SEM (cell line): ENCODE data around the genes AMY2B, AMY1A and AMY1C.

DNA sequence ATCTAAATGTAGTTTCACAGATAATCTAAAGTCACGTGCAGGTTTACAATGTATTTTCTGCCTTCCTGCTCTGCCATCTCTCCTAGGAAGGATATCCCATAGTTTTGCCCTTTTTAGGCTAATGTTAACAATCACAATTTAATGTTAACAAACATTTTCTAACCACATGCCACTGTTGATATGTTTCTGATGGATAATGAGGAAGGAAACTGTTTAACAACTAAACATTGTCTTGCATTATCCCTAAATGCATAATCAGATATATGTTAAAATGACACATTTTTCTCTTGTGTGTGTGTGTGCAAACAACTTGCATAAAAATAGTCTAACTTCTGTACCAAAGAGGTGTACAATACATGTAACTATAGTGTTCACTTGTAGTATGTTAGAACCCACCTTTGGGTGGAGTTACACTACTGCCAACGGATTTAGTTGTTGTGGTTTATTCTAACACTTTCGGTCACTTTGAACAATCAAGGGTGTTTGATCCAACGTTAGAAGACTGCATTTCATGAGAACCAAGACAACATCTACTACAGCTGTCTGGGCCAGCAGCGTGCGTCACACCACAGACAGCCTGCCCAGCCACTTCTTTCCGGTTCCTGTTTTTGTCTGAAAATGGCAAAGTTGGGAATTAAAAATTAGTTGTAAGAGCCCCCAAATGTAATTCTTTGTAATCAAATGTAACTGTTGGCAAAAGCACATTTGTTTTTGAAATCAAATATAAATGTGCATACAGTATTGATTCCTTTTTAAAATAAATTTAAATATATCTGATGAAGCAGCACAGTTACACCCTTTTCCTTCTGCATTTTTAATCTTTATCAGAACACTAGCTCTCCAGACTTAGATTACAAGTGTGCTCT, 86.4 kb upstream of the DPH5 start:
- PRO-cap: no peak

DNA sequence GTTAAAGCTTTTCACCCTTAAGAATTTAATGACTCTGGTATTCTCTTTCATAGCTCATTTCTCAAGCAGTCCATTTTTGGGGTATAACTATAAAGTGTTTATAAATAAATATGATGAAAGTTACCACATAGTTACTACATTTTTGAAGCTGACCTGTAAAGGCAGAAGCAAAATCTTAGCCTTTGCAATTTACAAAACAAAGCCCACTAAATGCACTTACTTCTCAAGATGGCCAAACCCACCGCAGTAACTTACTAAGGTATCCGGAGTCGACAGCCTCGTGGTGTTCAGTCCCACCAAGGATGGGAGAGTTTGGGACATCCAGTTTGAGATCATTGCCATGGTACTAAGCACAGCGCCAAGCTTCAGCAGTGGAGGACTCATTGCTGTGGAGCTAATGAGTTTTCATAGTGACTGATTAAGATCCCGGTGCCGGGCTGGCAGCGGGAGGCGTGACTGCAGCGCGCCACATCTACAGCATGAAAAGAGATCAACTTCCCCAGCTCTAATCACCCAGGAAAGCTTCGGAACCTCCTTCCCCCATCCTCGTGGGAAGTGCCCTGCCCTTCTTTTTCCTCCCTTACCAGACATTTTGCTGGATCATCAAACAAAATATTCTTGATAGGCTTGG, 150.0 kb downstream of the OLFM3 start:
- PRO-cap: no peak

- PRO-cap: no peak
Observed at GRCh38 chr1:103571508-103571848, at the start of gene AMY2B. Gene AMY2B, plus strand, starts transcription at chr1:103571589.

GRCh38 chr1:103655499-103655932, at the start of gene AMY1A:
Gene AMY1A, plus strand, starts transcription at chr1:103655760.
- PRO-cap: no peak

GRCh38 chr1:103749715-103750003, at the start of gene AMY1C:
Gene AMY1C, plus strand, starts transcription at chr1:103749898.
- PRO-cap: no peak

DNA sequence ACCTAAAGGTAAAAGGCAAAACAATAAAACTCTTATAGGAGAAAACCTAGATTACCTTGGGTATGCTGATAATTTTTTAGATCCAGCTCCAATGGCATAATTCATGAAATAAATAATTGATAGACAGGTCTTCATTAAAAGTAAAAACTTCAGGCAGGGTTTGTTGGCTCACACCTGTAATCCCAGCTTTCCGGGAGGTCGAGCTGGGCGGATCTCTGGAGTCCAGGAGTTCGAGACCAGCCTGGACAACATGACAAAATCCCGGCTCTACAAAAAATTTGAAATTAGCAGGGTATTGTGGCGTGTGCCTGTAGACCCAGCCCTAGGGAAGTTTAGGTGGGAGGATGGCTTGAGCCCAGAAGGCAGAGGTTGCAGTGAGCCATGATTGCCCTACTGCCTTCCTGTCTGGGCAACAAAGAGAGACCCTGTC, 239.1 kb downstream of the AMY1C start:
- PRO-cap: no peak

DNA sequence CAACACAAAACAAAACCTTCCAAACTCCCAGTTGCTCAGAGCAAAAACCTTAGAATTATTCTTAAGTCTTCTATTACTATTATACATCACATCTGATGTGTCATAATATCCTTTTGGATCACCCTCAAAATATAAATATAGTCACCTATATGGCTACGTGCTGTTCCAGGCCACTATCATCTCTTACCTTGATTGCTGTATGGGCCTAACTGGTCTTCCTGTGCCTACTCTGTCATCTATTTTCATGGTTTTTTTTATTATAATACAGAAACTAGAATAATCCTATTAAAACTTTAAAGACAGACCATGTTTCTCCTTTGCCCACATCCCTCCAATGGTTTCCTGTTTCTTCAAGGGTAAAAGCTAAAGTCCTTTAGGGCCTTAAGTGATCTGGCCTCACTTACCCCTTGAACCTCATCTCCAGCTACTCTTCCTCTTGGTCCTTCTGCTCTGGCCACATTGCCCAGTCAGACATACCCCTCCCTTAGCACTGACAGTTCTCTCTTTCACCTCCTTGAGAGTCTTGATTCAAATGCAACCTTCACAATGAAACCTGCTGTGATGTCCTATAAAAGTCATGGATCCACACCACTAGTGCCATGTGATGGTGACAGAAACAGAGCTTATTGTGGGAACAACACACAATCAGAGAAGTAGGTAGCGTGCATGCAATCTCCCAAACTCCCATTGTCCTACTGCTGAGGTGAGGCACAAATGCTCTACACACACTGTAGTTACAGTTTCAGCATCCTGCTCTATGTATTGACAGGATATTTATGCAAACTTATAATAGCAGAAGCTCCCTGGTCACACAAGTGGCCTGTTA, 379.7 kb downstream of the VAV3 start:
- PRO-cap: no peak

DNA sequence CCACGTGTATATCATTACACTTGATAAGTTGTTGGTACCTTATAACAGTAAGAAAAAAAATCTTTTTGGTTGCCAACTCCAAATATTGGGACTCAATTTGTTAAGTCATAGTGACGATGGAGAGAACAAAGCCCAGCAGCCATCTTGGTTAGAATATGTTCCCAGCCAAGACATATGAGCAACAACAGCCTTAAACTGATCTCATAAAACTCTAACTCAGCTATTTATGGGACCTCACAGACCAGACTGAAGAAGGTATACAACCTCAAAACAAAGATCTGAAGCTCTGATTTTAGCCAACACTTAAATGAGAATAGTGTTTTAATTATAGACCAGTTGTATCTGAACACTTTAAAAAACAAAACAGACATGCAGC, 281.3 kb downstream of the VAV3 start:
- PRO-cap: no peak

DNA sequence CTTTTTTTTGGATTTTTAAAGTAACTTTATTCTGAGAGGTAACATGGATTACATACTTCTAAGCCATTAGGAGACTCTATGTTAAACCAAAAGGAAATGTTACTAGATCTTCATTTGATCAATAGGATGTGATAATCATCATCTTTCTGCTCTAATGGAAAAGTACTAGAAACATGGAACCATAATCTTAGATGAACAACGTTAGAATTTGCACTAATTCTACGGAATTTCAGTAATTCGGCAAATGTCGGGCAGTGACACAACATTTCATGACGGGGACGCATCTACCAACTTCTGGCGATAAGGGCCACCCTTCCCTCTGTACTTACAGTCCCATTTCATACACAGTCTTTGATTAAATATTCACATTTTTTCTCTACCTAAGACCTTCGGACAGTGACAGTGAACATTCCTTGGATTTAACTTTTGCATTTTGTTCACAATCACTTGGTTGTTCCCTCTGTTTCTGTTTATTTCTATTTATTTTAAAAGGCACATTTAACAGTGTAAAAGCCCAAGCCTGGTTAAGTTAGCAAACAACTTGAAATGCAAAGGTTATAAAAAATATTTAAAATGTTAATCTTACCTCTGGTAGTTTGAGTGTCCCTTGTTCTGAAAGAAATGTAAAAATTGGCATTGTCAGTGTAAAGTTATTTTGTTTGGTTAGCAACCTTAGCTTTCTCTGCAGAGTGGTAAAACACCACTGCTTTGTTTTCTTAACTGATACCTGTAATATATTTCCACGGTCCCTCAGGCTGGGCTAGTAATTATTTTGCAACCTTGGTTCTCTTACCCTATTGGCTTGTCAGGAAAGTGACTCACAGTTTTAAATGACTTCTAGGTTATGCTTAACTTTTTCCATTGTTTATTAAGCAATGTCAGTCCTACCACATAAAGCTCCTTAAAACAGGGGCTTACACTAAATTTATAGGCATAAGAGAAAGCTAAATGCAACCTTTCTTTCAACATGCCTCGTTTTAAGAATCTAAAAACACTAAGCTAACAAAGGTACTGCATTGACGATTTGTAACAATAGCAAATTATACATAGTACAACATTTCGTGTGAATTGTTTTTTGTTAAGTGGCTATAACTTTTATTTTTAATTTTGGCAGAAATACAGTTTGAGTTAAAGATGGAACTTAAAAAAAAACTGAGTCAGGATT, 276.8 kb downstream of the VAV3 start:
- PRO-cap: no peak

GRCh38 chr1:107877792-107878036, 87.3 kb downstream of the VAV3 start:
- PRO-cap: no peak

GRCh38 chr1:108570672-108571502, 11.0 kb downstream of the EEIG2 start:
- PRO-cap: no peak

GRCh38 chr1:108617566-108618288, 43.2 kb downstream of the HENMT1 start:
- PRO-cap: no peak

DNA sequence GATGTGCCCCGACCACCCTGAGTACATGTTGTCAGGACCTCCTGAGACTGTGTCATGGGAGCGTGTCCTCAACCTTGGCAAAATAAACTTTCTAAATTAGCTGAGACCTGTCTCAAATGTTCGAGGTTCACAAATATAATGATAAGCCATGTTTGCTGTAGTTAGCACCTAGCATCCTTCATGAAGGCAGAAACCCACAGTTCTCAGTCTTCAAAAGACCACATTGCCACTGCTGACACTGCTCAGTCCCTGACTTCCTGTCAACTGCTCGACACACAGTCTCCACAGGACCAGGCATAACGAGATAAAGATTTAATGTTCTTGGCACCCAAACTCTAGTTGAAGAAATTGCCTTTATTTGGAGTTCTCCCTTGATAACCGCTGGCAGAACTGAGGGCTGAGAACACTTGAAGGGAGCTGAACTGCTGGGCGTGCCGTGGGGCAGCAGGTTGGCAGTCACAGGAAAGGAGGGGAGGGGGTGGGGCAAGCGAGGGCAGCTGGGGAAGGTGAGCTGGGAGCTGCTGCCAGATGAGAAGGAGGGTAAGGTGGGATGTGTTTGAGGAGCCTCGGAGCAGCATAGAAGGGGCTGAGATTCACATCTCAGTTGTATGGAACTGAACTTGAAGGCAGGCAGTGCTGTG, 16.0 kb downstream of the HENMT1 start:
- PRO-cap: no peak

DNA sequence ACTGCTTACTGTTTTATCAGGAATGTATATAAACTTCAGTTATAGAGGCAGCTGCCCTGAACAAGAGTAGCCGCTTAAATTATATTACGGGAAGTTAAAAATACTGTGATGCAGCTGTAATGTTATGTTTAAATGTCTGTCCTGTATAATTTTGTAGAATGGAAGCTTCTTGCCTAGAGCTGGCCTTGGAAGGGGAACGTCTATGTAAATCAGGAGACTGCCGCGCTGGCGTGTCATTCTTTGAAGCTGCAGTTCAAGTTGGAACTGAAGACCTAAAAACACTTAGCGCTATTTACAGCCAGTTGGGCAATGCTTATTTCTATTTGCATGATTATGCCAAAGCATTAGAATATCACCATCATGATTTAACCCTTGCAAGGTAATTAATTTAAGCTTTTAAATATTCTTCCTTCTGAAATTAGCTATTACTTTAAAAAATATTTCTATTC, 19.9 kb downstream of the GPSM2 start:
- PRO-cap: no peak

DNA sequence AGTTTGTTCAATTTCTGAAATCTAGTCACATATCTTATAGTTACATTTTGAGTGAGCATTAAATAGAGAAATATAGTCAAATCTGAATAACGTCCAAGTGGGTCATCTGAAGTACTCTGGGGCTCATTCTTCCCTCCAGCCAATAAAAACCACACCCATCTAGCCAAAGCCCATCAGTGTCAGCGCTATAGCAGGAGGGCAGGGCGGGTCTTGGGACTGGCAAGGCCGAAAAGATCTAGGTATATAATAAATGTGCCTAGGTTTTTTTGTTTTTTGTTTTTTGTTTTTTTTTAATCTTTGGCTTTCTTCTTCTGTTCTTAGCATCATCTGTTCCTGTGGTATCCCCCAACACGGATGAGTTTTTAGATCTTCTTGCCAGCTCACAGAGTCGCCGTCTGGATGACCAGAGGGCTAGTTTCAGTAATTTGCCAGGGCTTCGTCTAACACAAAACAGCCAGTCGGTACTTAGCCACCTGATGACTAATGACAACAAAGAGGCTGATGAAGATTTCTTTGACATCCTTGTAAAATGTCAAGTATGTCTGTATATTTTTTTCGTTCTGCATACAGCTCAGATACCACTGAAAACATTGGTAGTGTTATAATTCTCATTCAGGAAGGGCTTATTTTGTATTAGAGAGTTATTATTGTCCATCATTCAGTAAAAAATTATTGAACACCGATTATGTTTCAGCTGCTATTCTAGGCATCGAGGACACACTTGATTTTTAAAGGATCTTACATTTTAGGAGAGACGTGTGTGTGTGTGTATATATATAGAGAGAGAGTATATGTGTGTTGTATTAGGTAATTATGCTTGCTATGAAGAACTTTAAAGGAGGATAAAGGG, 39.4 kb downstream of the CLCC1 start:
- PRO-cap: no peak

DNA sequence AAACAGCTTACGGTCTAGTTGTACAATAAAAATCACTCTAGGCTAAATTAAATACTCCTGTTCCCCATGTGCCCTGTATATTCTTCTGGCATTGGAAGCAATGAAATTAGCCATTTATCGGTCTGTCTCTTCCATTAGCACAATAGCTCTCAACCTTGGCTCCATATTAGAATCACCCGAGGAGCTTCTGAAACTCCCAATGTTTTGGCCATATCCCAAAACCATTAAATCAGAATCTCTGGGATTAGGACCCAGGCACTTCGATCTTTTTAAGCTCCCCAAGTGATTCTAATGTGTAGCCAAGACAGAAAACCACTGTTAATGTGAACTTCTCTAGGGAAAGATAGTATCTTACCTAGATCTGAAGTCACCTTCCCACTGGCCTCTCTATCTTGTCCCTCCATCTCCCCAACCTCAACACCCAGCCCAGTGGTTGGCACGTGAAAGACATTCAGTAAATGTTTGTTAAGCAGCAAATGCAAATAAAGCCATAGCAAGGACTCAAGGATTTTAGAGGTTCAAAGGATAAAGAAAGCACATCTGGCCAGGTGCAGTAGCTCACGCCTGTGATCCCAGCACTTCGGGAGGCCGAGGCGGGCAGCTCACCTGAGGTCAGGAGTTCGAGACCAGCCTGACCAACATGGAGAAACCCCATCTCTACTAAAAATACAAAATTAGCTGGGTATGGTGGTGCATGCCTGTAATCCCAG, 9.9 kb downstream of the CLCC1 start:
- PRO-cap: no peak

- PRO-cap: no peak
Observed at GRCh38 chr1:108953897-108954272, 9.4 kb downstream of the CLCC1 start.

GRCh38 chr1:108961270-108961549, 2.1 kb downstream of the CLCC1 start:
- PRO-cap: no peak

DNA sequence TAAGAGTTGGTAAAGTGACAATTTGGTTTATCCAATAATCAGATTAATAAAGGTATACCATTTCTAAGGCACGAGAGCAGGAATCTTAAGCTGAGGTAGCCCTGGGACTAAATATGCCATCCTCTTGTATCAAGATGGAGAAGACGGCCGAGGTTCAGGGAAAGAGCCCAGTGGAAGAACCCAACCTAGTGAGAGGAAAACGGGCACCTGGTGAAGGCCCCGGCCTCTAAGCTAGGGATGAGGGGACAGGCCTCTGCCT, 364 bp upstream of the SARS1 start:
- PRO-cap: no peak

GRCh38 chr1:109259595-109260512, 10.5 kb downstream of the CELSR2 start:
- PRO-cap: no peak